Thoracic aorta (tissue), 1 donor: ENCODE measurements around a stretch of chr17.

DNA sequence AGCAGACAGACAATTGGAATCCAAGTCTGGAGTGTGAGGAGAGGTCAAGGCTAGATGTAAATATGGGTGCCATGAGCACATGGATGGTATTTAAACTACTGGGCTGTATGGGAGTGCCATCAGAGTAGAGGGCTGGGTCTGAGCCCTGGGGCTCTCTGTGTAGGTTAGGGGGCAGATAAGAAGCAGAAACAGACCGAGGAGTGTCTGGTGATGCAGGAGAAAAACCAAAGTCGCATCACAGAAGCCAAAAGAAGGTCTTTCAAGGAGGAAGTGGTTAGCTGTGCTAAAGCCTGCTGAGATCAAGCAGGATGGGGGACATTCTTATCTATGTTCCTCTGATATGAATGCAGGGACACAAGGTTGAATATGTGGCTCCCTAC is 1.9 kb downstream of the TSEN54 start:
- RAMPAGE, long total RNA = no peak

DNA sequence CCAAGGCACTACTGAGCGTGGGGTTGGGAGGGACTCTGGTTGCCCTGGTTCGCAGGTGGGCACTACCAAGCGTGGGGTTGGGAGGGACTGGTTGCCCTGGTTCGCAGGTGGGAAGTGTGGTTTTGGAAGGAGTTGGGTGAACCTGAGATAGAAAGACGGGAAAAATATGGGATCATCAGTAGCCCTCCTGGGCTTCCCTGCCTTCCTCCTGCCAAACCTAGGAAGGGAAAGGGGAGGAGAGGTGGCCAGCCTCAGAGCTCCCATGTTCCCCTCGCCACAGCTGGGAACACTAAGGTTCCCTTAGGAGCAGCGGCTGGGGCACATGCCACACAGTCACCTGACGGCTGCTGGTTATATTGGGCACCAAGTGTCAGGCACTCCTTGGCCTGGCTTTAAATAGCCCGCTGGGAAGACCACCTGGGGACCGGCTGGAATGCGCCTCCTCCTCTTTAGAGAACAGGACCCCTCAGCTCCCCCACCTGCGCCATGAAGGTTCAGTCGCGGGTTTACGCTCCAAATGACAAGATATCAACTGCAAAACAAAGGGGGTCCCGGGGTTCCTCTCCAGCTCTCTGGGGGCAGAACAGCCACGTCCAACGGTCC is 3.1 kb downstream of the SMIM5 start:
- RAMPAGE, long total RNA = no peak

DNA sequence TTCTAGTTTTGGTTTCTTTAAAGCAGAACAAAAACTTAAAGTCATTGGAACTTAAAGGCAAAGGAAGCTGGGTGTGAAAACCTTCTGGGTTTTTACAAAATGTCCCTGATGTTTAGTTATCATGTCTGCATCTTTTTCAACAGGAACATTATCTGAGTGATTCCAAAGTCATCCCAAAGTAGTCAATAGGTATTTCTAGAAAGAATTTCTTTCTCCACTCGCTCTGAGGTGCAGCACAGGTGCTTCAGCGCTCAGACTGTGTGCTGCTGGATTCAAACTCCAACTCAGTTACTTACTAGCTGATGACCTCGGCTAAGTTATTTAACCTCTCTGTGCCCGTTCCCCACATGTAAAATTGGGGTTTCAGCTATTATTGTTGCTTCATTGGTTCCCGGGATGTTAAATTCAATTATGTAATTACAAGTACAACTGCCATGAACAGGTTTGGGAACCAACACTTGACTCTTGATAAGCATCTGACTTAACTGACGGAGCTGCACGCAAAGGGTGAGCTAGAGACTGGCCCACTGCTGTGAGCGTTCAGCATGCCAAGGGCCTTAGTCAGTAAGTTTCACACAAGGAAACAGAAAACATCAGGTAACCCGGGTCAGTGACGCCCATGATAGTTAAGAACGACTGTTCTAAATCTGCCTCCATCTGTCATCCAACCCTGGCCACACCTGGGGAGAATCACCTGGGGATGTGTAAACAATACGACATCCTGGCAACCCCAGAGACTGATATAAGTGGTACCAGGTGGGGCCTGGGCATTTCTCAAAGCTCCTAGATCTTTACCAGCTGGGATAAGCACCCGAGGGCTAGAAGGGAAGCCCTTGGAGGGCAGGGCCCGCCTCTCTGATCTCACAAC is 721 bp upstream of the SMIM6 start:
- RAMPAGE, long total RNA = no peak

- RAMPAGE, long total RNA = no peak
These were observed 22.3 kb downstream of the SAP30BP start for GRCh38 chr17:75689489-75689812.

DNA sequence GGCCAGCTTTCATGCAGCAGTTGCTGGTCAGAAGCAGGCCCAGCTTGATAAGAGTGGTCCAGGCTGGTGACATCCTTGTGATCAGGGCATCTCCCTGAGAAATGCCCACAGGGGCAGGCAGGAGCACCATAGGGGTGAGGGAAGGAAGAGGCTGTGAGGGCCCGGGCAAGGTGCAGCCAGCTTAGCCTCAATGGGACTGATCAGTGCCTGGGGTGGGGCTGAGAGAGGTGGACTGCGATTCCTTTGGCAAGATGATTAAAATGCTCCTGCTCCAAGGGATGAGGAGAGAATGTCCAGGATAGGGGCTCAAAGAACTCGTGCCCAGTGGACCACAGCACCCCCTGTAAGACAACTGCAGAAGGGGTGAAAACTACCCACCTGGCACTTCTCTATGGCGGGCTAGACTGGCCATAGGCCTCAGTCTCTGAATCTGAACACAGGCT is 5.0 kb downstream of the H3-3B start:
- RAMPAGE, long total RNA = no peak

DNA sequence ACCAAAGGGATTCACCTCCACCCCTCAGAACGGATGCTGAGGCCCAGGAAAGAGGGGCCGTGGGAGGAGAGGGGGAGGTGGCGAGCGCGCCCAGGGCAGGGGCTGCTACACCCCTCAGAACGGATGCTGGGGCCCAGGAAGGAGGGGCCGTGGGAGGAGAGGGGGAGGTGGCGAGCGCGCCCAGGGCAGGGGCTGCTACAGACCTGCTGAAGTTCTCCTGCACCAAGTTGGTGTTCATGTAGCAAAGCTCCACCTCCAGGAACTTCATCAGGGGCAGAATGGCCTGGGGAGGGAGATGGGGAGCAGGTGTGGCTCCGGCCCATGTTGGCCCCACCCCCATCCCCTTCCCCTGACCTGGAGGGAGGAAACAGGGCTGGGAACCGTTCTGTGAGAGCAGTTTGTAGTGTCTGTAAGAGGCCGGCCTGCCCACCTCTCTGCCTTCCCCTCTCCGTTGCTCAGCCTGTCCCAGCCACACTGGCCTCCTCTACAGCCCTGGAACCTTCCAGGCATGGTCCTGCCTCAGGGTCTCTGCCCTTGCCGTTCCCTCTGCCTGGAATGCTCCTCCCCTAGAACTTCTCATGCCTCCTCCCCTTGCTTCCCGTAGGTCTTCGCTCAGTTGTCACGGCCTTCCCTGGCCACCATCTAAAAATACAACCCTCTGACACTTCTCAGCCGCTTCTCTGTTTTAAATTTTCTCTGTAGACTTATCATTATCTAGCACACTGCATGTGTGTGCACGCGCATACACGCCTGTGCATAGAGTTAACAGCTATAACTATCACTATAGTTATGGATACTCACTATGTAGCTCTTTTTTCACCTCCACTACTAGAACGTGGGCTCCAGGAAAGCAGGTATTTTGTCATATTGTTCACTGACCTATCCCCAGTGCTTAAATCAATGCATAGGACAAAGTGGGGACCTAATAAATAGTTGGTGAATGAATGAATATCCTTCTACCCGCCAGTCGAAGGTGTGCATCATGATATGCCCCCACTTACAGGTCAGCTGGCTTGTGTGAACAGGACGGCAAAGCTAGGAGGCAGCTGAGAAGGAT is 11.1 kb downstream of the UNC13D start:
- RAMPAGE, long total RNA = no peak

DNA sequence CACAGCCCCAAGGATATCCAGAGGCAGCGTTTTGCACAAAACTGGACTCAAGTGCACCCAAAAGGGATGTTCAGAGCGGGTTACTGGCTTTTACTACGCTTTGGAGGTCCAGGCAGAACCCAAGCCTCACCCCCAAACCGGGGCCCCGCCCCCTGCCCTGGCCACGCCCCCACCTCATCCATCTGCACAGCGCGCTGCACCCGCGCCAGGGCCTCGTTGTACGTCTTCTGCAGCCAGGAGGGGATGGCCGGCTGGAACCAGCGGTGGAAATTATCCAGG is 9.0 kb downstream of the UNC13D start:
- RAMPAGE, long total RNA = no peak

GRCh38 chr17:75844811-75845706 is 855 bp upstream of the UNC13D start:
- RAMPAGE, long total RNA = no peak

- RAMPAGE, long total RNA = no peak
These were observed 8.9 kb downstream of the TRIM47 start for GRCh38 chr17:75869069-75870377.

DNA sequence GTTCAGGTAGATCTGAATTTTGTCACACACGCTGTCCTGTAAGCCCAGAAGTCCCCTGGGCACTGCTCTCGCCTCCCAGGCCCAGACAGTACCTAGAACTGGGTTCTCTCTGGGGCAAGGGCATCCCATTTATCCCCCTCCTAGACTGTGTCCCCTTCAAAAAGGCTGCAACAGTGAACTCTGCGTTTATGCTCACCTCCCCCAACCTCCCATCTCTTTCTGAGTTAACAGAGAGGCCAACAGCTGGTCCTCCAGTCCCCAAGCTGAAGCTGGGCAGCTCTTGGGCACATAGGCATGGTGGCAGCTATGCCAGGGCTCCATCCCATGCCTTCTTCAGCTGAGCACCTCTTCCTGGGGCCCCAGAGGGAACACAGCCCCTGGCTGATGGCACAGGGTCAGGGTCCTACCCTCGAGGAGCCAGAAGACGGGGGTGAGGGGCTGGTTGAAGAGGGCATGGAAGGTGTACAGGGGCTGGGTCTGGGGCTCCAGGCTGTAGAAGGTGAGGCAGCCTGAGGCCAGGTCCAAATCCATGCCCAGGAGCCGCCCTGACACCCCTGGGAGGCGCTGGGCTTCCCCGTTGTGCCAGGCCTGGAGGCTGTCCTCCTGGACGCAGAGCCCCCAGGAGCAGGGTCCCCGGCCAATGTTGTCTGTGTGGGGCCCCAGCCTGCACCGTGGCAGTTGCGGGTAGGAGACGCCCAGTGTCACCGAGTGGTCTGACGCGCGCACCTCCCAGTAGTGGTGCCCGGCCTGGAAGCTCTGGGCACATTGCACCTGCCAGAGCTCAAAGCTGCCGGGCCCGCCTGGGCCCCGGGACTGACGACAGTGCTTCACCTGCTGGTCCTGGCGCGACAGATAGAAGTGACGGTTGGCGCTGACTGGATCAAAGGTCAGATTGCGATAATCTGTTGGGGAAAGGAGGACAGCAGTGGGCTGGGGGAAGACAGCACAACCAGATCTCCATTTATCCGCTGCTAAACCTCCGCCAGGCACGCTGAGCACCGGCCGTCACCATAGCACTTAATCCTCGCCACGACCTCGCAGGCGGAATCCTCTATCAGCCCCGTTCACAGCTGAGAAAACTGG is 6.0 kb downstream of the TRIM65 start:
- RAMPAGE, long total RNA = no peak

- RAMPAGE, long total RNA = start-site peak on the minus strand at chr17:76008282-76008810, 7 reads
These were observed 7.9 kb downstream of the CDK3 start for GRCh38 chr17:76008027-76009419.

- RAMPAGE, long total RNA = no peak
These were observed 18.9 kb upstream of the EVPL start for GRCh38 chr17:76045964-76046433.

- RAMPAGE, long total RNA = no peak
These were observed 18.9 kb downstream of the SRP68 start for GRCh38 chr17:76053339-76053884.

GRCh38 chr17:76066970-76067600 is 5.2 kb downstream of the SRP68 start:
- RAMPAGE, long total RNA = no peak

GRCh38 chr17:76075906-76076567 is 1.5 kb downstream of the GALR2 start:
- RAMPAGE, long total RNA = no peak

GRCh38 chr17:76076723-76077327 is 2.2 kb upstream of the ZACN start:
- RAMPAGE, long total RNA = no peak

GRCh38 chr17:76251878-76252737 is 11.8 kb upstream of the RNF157 start:
- RAMPAGE, long total RNA = no peak

DNA sequence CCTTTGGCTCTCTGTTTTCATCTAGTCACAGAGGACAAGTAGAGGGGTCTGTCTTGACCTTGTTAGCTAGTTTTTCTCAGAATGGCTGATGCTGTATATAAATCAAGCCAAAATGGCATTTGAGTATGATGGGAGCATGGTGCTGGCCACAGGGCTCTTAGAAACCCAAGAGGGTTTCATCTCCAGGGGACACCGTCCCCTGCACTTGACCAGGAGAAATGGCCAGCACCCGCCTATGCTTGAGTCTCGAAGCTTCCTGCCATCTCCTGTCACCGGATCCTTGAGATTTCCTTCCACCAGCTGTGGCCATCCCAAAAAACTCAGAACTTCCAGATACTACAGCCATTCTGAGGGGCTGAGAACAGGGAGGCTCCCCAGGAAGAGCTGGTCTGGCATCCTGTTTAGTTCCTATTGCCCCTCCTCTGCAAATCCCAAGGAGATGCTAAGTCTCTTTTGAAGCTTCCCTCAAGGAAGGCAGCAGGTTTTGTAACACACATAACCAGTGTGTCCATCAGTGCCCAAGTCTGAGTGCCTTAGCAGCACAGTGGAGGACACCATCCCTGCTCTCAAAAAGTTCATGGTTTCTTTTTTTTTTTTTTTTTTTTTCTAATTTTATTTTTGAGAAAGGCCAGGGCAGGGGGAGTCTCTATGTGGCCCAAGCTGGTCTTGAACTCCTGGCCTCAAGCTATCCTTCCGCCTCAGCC is 1.9 kb downstream of the UBALD2 start:
- RAMPAGE, long total RNA = no peak

DNA sequence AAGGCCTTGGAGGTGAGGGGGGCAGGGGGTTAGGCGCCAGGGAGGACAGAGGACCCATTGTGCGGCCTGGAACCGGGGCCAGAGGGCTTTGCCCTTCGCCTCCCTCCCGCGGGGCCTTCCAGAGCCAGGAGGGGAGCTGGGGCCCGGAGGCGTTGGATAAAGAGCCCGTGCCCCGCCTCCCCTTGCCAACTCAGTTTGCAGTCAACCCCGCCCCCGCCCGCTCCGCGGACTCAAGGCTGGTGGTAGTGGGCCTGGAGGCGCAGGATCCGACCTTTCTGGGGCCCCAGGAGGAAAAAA is 2.1 kb upstream of the SPHK1 start:
- RAMPAGE, long total RNA = no peak

DNA sequence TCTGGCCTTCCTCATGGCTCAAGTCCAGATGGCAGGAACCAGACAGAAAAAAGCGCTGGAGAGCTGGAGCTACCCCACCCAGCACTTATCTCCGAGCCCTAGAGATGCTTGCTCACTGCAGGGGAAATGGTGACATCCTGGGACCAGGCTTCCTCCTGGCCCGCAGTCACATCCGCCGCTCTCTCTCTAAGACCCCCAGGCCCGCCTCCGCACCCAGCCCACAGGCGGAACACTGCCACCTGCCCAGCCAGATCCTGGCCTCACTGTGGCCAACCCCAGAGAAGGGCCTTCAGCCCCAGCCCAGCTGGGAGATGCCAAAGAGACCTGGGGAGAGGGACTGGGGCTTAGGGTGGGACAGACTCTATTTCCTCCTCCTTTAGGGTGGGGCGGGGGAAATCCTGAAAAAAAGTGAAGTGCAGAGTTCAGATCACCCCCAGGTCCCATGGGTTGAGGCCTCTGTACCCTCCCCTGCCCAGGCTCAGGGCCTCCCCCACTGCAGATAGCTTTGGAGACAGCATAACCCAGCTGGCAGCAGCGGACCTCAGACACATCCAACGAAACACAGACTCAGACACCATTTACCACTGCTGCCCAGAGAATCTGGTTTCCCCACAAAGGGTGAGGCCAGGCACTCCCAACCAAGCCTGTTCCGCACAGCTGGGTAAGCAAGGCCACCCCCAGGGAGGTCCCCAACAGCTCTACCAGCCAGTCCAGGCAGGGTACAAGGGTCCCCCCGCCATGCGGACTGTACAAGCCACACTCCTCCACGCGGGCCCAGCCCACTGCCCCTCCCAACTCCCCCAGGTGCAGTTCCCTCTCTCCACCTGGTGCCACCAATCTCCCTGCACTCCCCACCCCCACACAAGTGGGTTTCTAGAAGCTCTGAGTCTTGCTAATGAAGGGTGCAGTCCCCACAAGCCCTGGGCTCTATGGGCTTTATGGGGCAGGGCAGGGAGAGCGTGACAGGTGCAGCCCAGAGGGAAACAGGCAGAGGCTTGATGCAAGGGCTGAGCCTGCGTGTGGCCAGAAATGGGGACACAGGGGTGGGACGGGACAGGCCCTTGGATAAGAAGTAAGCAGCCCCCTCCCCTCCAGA is 9.1 kb downstream of the RHBDF2 start:
- RAMPAGE, long total RNA = no peak